ENCODE measurements around a stretch of chr18.

DNA sequence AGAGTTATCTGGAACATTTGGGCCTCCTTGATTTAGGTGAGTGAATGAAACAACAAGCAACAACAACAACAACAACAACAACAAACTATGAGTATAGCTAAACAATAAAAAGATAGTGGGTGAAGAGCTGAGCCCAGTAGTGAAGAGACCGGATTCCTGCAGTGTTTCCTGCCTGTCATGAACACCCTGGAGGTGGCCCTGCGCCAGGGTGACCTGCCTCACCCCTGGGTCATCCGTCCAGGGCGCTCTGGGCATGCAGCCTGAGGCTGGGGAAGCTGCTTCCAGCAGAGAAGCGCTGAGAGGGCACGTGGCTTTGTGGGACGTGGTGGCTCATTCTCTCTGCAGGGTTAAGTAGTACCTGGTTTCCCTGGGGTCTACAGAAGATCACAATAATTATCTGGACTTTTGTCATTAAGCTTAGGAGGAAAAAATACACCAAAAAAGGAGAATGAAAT lies 56.0 kb upstream of the GATA6 start:
- CAGE, long polyA plus RNA = no peak
- RRBS = no CpG with 5 or more reads among the region's 7 CpGs

DNA sequence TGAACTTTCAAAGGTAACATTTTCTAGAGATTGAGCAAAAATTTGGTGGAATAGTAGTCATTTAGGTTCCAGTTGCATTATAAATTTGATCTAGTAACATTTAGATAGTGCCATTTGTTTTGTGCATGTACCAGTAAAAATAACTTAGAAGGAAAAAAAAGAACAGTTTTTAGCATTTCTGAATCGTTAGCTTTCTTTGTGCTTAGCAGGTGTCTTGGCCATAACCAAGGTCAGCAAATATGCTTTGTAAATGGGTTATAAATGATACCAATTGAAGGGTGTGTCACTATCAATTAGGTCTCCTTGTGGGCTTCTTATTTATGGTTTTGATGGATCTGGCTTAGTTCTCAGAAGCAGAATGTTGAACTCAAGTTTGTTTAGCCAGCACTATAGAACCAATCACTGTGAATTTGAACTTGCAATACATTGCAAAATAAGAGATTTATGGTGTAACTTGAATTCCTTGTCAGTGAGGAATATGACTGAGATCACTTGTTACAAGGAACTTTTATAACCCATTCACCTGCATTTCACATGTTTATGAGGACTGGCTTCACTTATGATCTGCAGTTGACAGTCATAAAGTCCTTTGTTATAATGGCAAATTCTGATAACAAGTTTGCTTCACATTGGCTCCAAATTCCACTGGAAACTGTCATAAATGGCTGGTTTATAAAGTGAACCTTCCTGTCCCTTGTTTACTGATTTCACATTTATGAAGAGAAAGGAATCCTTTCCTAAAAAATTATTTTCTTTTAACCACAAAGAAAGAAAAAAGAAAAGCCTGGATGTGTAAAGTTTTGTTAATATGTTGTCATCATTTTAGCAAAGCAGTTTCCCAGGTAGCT lies 9.8 kb downstream of the GATA6 start:
- CAGE, long polyA plus RNA = no peak
- RRBS = no CpG with 5 or more reads among the region's 1 CpG

GRCh38 chr18:22180615-22181162 lies 11.3 kb downstream of the GATA6 start:
- CAGE, long polyA plus RNA = no peak
- RRBS = no CpG with 5 or more reads among the region's 6 CpGs

DNA sequence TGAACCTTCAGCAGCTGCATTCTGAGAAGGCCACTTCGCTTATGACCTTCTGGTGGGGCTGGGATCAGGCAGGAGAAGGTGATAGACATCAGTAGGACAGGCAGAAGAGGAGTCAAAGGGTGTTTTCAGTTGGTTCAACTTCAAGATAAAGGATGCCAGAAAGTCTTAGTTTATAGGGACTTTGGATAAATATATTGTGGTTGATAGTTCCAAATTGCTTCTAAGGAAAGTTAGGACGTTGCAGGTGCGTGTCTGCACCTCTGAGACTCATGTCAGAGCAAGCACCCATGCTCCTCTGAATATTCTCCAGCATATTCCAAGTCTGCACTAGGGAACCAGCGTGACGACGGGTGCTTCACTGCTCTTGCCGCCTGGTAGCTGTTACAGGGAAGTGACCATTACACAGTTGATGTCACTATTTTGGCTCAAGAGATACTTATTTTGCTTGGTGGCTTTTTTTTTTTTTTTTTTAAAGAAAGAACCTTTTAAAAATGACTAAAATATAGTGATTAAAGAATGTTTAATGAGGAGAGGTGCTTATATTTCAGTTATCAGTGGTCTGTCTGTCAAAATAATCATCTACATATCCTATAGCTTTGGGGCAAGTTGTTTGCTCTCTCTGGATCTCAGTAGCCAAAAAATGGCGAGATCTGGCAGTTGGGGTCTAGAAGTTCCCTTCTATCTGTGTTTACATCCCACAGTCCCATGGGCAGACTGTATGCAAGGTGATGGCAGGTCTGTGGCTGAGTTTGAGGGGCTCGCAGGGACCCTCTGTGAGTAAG lies 35.7 kb downstream of the GATA6 start:
- CAGE, long polyA plus RNA = no peak
- RRBS = no CpG with 5 or more reads among the region's 9 CpGs

GRCh38 chr18:22241395-22242548 lies 72.4 kb downstream of the GATA6 start:
- CAGE, long polyA plus RNA = no peak
- RRBS = no CpG with 5 or more reads among the region's 16 CpGs

DNA sequence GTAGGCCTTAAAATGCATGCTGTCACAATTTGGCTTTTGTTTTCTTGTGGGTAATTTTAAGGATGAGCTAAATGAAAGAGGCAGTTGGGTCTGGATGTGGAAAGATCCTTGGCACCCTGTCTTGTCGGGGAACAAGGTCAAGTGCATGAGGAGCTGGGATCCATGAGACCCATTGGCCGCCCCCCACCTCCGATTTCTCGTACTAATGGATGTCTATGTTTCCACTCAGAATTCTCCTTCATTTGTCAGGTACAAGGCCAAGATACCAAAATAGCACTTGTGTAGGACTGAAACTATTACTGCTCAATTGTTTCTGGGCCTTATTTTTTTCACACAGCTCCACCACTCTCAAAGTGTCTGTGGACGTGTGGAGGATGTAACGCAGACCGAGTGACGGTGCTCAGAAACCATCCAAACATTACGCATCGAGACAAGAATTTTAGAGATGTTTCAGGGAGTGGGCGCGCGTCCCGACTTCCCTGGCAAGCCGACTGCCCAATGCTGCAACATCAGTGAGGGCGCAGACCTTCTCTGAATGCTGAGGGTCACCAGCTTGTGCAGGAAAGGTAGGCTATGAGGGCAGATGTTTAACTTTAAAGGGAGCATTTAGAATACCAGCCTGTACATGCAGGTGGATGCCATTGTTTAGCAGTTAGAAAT lies 108.3 kb downstream of the GATA6 start:
- CAGE, long polyA plus RNA = no peak
- RRBS = no CpG with 5 or more reads among the region's 16 CpGs

GRCh38 chr18:22308600-22309053 lies 109.1 kb downstream of the CTAGE1 start:
- CAGE, long polyA plus RNA = no peak
- RRBS = no CpG with 5 or more reads among the region's 4 CpGs

- CAGE, long polyA plus RNA = no peak
Observed at GRCh38 chr18:22346442-22346766, 71.3 kb downstream of the CTAGE1 start.

DNA sequence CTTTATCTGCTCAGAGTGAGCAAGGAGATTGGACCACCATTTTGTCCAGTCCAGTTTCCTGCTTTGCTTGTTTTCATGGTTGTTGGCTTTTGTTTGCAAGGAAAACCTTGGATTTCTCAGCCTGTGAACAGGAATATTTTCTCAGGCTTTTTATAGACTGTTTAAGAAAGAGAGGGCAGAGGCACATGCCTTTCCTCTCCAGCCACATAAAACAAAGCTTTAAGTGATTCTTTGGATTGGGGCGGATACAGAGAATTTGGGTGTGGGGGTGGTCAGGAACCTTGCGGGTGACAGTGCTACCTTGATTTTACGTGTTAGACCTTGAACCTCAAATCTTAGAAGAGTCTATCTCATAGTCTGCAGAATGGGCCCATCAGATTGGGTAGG lies 28.8 kb downstream of the CTAGE1 start:
- CAGE, long polyA plus RNA = no peak
- RRBS = no CpG with 5 or more reads among the region's 3 CpGs

DNA sequence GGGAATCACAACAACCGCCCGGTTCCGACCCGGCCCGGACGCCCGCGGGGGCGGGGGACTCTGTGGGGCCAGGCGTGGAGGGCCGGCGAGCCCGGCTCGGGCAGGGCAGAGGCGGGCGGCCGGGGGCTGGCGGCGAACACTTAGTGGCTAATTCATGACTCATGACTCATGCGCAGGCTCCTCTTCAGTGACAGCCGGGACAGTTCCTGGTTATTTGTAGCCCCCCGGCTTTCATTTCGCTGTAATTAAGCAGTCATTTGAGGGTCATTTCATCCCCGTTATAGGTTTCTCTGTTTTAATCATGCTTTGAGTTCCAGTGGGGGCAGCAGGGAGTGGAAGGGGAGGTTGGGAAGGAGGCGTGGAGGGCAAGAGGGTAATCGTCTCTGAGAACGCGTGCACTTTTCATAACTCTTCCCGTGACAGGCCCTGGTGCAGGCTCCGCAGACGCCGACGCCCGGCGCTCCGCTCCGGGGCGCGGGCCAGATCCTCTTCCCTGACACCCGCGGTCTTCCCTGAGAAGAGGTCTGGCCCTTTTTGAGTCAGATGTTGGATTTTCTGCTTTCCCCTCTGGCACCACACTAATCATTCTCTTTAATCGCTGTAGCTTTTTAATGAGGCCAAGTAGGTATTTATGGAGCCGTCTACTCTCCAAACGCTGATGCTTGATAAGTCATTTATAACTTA lies 142.2 kb upstream of the CTAGE1 start:
- CAGE, long polyA plus RNA = no peak
- RRBS = 2% methylated on average over 12 of the region's 44 CpGs

DNA sequence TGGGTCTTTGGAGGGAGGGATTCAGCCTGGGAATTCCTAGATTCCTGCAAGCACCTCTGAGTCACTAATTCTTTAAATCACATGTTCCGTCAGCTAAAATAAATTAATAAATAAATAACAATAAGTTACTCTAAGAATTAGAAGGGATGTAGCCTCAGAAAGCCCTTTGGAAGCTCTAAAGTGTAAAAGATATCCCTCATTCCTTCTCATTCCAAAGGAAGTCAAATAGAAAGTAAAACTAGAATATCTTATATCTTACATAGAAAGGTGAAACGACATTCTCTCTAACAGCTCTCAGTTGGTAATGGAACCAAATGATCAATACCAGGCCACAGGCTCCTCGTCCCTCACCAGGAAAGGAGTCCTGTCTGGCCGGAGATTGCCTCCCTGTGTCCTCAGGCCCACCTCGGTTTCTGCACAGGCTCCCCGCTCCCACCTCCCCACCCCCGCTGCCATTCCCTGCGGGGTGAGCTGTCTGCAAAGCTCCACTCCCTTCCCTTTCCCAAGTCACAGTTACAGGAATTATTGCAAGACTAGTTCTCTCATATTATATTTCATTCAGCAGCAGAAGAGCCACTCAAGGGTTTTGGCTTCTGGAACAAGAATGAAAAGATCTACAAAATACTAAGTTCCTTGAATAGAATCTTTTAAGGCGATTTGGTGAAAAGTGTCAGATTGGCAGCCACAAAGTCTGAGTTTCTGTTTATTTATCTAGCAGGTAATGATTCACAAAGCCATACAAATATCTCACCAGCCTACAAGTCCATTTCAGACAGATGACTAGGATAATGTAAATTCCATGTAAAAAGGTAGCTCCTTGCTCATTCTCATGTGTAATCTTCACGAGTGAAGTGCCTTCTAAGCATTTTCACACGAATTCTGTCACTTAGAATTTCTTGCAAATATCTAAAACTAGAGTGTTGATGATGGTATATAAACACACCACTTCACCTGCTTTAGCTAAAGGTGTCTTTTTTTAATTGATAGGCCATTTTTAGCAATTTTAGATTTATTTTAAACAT lies 222.0 kb upstream of the RBBP8 start:
- CAGE, long polyA plus RNA = no peak
- RRBS = no CpG with 5 or more reads among the region's 11 CpGs

- CAGE, long polyA plus RNA = no peak
- RRBS = 2% methylated on average over 9 of the region's 31 CpGs
Observed at GRCh38 chr18:23136457-23136794, 1.1 kb downstream of the CABLES1 start.

GRCh38 chr18:23234479-23234992 lies 99.3 kb downstream of the CABLES1 start:
- CAGE, long polyA plus RNA = no peak
- RRBS = no CpG with 5 or more reads among the region's 5 CpGs

GRCh38 chr18:23258299-23258673 lies 123.0 kb downstream of the CABLES1 start:
- CAGE, long polyA plus RNA = no peak
- RRBS = no CpG with 5 or more reads among the region's 9 CpGs

GRCh38 chr18:23259460-23260194 lies 124.3 kb downstream of the CABLES1 start:
- CAGE, long polyA plus RNA = no peak
- RRBS = no CpG with 5 or more reads among the region's 15 CpGs

DNA sequence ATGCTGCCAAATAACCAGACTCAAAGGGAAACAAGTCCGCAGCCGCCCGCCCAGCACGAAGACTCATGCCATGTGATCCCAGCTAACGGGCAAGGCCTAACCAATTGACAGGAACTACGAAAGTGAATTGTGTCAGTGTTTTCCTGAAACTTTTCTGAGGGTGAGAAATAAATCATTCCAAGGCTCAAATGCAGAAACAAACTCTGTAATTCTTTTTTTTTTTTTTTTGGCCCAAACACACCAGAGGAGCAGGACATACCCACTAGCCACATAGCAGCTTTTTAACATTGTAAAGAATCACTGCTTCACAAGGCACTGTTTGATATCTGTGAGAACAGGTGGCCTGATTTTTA lies 82.4 kb downstream of the TMEM241 start:
- CAGE, long polyA plus RNA = no peak
- RRBS = no CpG with 5 or more reads among the region's 6 CpGs

DNA sequence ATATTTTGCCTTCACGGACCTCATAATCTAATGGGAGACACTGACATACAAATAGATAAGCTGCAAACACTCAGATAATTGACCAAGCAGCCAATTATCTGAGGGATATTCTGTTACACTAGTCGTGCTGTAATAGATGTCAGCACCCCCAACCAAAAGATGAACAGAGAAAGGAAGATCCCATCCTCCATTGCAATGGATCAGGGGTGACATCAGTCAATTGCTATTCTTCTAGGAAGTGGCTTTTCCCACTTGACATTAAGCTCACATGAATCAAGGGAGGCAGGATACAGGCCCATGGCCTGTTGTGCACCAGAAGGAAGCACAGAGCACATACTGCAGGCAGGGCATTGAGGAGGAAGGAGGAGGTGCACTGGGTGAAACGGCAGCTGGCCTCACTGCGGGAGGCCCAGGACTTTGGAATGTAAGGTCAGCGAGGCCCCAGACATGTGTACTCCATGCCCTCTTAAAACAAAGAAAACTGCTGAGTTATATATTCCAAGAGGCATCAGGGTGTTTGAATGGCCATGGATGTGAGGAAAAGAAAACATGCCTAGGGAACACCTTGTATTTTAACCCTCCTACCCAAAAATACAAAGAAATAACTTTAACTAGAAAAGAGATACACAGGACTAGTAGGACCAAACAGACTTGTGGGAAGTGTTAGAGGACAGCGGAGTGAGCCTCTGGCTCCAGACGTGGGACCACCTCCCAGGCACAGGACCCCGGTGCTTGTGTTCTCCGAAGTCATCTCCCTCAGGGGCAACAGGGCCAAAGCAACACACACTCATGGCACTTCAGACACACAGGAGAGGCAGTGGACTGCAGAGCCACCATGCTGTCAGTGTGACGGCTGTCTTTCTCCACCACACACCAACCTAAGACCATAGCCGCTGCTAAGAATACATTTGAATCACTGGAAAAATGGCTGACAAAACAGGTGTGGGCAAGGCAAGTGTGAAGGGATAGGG lies 36.2 kb downstream of the TMEM241 start:
- CAGE, long polyA plus RNA = no peak
- RRBS = no CpG with 5 or more reads among the region's 11 CpGs

DNA sequence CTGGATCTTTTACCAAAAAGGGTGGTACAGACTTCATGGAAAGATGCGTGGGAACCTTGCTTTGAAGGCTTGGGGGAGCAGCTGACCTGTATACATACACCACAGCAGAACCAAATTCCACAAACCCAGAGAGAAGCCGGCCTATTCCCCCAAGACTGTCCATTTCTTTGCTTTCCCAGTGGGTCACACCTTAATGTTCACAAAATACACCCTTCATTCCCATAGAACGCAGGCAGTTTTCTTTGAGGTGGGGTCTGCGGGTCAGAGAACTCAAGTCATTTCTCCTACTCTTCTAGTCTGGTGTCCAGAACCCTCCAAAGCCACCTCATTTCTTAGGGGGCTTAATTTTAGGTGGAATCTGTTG lies 33.6 kb upstream of the NPC1 start:
- CAGE, long polyA plus RNA = no peak
- RRBS = no CpG with 5 or more reads among the region's 4 CpGs

DNA sequence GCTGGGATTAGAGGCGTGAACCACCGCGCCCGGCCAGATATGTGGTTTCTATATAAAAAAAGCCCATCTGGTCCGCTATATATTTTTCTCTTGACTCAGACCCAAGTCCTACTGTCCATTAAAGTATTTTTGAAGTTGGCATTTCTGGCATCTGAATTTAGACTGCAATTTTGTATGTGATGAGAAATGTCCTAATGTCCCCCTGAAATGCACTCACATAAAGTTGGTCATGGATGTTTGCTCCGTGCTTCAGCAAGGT lies 28.9 kb downstream of the ANKRD29 start:
- CAGE, long polyA plus RNA = no peak
- RRBS = no CpG with 5 or more reads among the region's 6 CpGs

DNA sequence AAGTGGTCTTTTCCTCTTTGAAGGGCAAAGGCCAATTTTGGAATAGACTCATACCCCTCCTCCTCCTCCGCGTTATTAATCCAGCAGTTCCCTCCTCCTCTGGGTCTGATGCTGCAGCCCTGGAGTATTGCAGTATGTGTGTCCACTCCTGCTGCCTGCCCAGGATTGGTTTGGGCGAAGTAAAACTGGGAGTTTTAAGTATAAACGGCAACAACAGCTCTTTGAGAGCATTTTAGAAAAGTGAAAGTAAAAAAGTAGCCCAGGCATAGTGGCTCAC lies 617 bp upstream of the ANKRD29 start:
- CAGE, long polyA plus RNA = no peak
- RRBS = no CpG with 5 or more reads among the region's 4 CpGs